Camera-type eye (tissue), 1 donor: ENCODE measurements around a stretch of chr15.

- RAMPAGE, long total RNA = no peak
These were observed 44.1 kb downstream of the PCSK6 start for GRCh38 chr15:101445313-101445827.

DNA sequence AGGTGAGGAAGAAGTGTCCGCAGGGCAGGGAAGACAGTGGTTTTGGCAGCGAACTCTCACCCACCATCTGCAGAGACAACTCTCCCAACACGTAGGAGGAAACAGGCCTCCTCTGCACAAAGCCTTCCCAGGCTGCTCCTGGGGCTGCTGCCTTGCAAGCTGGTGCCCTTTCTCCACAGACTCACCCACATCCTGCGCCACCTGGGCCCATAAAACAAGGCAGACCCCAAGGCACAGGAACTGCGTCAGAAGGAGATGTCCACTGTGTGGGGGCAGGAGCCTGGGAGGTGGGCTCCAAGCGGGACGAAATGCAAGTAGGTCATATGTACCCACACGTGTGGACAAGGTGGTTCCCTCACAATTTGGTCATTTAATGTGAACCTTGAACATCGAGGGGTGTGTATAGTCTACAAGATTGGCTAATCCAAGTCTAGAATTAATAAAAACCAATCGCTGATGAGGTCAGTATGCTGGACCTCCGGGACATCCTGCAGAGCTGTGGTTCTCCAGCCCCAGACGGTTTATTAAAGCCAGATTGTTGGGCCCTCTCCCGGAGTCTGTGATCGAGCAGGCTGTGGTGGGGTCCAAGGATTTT is 25.4 kb downstream of the PCSK6 start:
- RAMPAGE, long total RNA = no peak

- RAMPAGE, long total RNA = no peak
These were observed 1.9 kb downstream of the PCSK6 start for GRCh38 chr15:101487394-101488317.

- RAMPAGE, long total RNA = no peak
These were observed 8.1 kb upstream of the PCSK6 start for GRCh38 chr15:101497437-101498220.

- RAMPAGE, long total RNA = no peak
These were observed 9.9 kb upstream of the TM2D3 start for GRCh38 chr15:101661988-101662653.